Epidermal melanocyte (primary cell): ENCODE data around the gene NAV1.

- RRBS: 24% methylated on average over 5 of the region's 22 CpGs
Measured at GRCh38 chr1:200916029-200916535, 21.4 kb downstream of the INAVA start.

- RRBS: 3% methylated on average over 22 of the region's 66 CpGs
Measured at GRCh38 chr1:201113851-201114878, 1.9 kb upstream of the CACNA1S start.

- RRBS: 3% methylated on average over 8 of the region's 14 CpGs
Measured at GRCh38 chr1:201153385-201154127, 718 bp downstream of the TMEM9 start.

DNA sequence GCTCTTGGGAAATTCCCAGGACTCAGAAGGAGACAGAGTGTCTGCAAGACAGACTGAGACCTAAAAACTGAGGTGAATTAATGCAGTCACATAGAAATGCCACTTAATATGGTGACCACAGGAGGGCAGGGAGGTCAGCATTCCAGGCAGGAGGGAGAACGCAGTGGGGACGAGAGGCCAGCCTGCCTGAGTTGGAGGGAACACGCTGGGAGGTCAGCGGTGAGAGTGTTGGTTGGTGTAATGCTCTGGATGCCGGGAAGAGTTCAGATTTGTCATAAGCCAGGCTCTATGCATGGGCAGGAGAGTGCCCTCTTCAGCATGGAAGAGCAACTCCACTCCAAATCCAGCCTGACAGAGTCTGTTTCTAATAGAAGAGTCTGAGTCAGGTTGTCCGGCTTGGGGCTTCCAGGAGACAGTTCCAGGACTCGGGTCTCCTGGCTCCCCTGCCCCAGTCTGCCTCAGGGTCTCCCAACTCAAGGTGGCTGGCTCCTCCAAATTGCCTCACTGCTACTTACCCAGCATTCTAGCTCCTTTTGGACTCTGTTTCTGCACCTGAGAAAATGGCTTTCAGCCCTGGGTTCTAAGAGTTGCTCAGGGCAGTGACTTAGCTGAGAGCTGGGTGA is 5.7 kb upstream of the IGFN1 start:
- RRBS: no CpG with 5 or more reads among the region's 7 CpGs

GRCh38 chr1:201298669-201299318 is 15.5 kb downstream of the PKP1 start:
- RRBS: 65% methylated on average over 4 of the region's 7 CpGs

DNA sequence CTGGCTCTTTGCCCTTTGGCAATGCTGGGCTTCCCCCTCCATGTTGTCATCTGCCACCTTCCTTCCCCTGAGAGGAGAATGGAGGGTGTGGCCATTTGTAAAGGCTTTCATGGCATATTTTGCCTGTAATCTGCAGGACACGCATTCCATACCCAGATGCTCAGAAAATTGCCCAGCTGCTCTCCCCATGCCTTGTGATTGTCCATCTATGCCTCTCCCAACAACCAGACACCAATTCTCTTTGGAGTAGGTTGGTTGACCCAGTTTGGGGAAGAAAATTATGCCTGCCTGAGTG is 27.8 kb downstream of the PKP1 start:
- RRBS: no CpG with 5 or more reads among the region's 1 CpG

DNA sequence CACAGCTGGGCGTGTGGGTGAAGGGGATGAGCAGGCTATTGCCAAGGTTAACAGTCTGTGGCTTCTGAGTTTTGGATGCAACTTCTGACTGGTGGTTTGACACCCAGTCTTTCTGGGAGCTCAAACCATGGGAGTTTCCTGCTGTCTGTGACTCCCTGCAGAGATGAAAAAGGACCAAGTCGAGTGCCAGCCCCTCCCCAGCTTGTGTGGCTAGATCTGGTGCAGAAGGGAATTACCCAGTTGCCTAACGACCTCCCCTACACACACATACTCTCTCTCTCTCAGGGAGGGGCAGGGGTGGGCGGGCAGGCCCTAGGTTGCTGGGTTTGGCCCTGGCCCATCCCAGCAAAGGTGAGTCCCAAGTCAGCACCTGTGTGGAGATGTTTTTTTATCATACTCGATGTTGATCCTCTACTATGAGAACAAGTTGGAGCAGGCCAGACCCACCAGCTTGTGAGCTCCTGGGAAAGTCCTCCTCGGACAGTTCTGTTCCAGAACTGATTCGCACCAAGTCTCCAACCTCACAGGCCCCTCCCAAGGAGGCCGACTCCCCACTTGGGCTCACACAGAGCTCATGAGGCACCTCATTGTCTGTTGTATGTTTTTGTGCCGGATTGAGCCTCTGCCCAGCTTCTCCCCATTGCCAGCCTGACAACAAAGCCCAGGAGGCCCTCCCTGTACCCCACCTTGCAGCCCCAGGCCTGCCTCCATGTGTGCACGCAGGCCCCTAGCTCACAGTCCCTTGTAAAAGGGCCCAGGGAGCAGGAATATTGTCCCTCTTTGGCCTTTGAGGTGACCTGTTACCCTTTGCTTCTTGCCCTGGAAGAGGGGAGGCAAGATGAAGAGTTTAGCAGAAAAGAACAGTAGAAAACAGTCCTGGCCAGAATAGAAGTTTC is 28.4 kb downstream of the PKP1 start:
- RRBS: no CpG with 5 or more reads among the region's 10 CpGs

DNA sequence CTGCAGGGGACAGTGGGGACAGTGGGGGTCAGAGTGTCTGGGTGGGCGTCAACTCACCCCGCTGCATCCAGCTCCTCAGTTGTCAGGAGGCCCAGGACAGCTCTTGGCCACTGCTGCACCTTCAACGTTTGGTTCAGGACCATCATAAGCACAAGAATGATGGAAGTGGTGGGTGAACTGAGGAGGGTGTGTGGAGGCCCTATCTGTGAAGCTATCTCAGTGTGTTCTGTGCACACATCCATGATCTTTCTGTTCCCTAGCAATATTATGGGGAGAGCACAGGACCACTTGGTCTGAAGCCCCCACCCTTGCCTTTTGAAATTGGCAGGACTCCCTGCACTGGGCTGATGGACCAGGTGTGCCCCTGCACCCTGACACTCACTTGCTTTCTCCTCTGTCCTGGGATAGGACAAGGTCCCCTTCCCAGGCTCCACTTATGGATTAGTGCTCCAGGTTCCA is 21.6 kb downstream of the TNNT2 start:
- RRBS: no CpG with 5 or more reads among the region's 3 CpGs

DNA sequence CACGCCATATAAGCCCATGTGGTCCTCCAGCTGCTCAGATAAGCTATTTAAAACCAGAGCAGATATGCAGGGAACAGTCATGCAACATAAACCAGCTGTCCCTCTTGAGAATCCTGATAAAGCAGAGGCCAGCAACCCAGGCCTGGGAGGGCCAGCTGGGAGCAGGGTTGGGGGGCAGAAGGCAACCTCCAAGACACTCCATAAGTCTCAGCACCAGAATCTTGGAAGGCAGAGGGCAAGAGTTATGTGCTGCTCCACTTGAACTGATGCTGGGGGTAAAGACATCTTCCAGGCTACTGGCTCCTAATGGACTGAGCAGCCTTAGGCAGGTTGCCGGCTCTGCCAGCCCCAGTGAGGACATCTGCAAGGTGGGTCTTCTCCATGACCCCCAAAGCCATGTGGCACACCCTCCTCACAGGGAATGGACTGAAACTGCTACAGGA is 405 bp upstream of the TNNT2 start:
- RRBS: no CpG with 5 or more reads among the region's 2 CpGs

DNA sequence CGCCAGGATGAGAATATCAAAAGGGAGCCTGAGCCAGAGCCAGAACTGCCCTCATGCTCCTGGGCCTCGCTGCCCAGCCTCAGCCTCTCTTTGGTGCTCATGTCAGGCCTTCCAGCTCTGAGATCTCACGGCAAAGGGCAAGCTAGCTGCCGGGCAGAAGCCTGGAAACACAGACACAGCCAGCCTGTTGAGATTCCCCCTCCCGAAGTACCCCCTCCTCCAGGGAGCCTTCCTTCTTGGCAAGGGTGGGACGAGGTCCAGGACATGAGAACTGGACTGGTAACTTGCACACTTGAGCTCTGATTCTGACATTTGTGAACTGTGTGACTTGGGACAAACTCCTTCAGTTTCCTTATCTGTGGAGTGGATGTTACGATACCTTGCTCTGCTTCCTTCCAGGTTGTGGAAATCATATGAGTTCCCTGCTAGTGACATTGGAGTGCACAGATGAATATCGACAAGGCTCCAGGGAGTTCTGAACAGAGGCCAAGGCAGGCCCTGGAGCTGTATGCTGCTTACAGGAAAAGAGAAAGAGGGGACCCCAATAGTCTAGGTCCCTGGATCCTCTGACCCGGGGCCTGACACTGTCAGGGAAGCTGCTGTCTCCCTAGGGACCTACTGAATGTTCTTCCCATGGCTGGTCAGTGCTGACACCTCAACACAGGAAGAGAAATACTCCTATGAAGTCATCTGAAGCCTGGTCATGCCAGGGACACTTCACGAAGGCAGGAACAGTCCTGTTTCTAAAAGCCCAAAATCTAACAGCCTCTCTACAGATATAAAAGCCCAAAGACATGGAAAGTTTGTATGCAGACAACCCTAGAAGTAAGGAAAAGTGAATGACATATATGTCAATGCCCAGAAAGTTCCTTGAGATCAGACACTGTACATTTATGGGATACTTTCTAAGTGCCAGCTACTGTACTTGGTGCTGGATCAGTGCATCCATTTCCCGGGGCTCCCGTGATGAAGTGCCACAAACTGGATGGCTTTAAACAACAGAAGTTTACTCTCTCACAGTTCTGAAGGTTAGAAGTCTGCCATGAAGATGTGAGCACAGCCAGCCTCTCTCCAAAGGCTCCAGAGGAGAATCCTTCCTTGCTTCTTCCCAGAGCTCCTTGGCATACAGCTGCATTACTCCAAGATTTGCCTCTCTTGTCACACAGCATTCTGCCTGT is 1.7 kb upstream of the LAD1 start:
- RRBS: no CpG with 5 or more reads among the region's 12 CpGs

DNA sequence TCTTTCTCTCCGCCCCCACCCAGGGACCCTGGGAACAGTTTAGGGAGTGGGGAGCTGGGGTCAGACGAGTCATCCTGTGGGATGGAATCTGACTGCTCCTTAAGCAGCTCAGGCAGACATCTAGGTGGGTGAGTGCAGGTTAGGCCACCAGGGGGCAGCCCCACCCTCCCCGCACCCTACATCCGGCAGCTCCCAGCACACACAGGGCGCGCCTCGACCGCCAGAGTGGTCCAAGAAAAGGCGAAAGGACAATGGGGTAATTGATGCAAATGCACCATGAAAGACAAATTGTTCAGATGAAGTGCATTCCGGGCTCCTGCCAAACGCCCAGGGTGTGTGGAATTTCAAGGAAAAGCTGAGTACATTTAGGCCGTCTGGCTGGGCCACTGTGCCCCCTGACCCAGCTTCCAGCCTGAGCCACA is 20.8 kb downstream of the PHLDA3 start:
- RRBS: no CpG with 5 or more reads among the region's 12 CpGs

- RRBS: no CpG with 5 or more reads among the region's 6 CpGs
Measured at GRCh38 chr1:201483792-201484926, 15.2 kb upstream of the PHLDA3 start.

DNA sequence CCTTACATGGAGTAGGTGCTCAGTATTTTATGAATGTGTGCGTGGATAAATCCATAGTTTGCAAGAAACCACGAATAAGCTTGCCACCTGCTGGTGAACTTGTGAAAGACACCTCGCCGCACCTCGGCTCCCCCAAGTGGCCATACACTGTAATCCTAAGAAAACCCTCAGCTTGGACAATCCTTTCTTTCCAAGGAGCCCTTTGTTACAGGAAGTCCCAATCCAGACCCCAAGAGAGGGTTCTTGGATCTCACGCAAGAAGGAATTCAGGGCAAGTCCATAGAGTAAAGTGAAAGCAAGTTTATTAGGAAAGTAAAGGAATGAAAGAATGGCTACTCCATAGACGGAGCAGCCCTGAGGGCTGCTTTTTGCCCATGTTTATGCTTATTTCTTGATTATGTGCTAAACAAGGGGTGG is 6.1 kb upstream of the CSRP1 start:
- RRBS: no CpG with 5 or more reads among the region's 7 CpGs

- RRBS: 3% methylated on average over 38 of the region's 76 CpGs
Measured at GRCh38 chr1:201538849-201539564, at the start of gene NAV1. TSS of gene NAV1 (plus strand) at chr1:201539127.

GRCh38 chr1:201656148-201656511 is 117.2 kb downstream of the NAV1 start:
- RRBS: no CpG with 5 or more reads among the region's 3 CpGs

GRCh38 chr1:201769674-201770780 is 58.9 kb upstream of the IPO9 start:
- RRBS: no CpG with 5 or more reads among the region's 6 CpGs

DNA sequence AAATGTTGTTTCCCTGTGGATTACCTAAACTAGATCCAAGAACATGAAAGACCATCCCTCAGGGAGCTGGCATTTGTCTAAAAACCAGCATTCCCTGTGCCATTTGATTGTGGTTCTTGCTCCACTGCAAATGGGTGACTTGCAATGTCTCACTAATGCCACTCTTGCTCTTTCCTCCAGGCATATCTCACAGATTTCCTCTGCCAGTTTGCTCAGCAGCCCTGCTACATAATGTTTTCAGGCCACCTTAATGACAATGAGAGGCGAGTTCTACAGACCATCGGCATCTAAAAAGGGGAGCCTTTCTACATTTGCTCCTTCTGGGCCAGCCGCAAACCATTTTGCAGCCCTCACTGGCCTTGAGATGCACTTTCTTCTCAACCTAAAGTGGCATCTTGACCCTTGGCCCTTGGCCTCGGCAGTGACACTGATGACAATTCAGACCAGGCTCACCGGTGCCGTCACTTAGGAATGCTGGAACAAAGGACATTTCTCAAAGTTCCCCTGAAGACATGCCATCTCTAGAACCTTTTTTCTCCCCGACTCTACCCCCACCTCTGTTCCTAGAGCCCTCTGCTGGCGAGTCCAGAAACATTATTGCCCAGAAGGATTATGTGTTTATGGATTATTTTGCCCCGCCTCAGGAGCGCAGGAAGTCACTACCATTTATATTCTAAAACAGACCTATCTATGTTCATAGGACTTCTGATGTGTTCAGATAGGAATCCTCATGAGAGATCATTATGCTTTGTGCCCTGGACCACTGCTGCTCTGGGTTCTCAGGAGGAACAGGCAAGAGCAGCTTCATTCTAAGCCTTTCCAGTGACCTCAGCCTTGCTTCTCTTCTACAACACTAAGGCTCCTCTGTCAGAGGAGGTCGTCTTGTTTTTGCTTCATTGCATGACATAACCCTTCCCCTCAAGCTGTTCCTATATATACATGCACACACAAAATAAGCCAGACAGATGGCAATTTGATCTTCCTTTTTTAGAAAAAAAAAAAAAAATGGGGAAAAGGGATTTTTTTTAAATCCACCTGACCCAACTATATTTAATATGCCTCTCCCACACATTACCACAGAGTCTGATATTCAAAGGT is 12.6 kb upstream of the SHISA4 start:
- RRBS: no CpG with 5 or more reads among the region's 11 CpGs

DNA sequence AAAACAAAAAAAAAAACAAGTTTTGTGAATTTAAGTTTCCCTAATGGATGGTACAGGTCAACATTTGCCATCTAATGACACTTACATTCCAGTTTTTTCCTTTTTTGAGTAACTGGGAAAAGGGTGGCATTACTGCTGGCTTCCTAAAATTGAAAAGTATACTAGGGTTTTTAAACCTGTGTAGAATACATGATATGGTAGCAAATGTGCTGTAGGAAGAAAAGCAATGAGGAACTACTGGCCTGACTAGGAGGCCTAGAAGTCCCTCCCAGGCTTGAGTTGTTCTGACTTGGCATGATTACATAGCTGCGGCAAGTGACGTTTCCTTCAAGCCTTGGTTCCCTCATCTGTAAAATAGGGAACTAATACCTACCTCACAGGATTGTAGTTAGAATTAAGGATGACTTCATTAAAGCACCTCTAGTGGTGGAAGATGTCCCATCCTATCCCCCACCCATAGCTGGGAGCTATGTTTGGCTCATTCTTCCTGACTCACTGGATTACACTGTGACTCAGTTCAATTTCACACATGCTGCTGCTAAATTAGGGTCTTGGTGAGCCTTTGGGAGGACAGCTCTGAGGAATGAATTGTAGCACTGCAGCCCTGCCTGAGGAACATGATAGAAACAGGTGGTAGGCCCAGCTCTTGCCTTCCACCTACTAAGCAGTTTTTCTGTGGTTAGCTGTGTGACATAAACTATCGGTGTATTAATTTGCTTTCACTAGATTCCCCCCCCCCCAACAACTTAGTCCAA is 6.1 kb upstream of the SHISA4 start:
- RRBS: no CpG with 5 or more reads among the region's 3 CpGs

- RRBS: no CpG with 5 or more reads among the region's 21 CpGs
Measured at GRCh38 chr1:201899020-201899914, 10.6 kb downstream of the SHISA4 start.